Mesenchymal stem cell of the bone marrow (primary cell): ENCODE data around the genes TBR1, GCG and COBLL1.

- CAGE, long polyA plus RNA = no peak
These were observed 631 bp upstream of the RBMS1 start for GRCh38 chr2:160494193-160494682.

DNA sequence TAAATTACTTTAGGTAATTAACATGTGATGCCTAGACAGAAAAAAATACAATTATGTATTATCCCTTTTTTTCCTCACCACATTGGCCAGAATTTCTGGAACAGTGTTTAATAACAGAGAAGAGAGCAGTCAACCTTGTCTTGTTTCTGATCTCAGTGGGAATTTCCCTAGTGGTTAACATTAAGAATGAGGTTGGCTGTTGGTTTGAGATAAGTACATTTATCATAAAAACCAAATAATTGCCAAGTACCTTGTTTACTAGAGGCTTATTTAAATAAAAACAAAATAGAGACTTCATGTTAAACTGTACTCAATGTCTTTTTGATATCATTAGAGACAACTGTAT, 21.2 kb upstream of the TANK start:
- CAGE, long polyA plus RNA = no peak

- CAGE, long polyA plus RNA = no peak
These were observed 62.8 kb upstream of the PSMD14 start for GRCh38 chr2:161245235-161246000.

DNA sequence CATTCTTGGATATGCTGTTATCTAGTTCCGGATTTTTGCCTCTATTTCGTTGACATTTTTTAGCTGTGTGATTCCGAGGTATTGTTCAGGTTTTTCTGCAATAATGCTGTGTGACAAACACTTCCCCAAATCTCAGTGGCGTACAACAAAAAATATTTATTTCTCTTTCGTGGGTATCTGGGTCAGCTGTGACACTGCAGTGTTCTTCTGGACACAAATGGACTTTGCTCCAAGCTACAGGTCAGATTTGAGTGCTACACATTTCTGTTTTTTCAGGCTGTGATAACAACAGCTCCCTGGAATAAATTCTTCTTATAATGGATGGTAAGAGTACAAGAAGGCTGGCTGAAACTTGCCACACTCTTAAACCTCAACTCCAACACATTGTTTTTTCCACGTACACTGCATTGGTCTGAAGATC, 50.9 kb upstream of the PSMD14 start:
- CAGE, long polyA plus RNA = no peak

DNA sequence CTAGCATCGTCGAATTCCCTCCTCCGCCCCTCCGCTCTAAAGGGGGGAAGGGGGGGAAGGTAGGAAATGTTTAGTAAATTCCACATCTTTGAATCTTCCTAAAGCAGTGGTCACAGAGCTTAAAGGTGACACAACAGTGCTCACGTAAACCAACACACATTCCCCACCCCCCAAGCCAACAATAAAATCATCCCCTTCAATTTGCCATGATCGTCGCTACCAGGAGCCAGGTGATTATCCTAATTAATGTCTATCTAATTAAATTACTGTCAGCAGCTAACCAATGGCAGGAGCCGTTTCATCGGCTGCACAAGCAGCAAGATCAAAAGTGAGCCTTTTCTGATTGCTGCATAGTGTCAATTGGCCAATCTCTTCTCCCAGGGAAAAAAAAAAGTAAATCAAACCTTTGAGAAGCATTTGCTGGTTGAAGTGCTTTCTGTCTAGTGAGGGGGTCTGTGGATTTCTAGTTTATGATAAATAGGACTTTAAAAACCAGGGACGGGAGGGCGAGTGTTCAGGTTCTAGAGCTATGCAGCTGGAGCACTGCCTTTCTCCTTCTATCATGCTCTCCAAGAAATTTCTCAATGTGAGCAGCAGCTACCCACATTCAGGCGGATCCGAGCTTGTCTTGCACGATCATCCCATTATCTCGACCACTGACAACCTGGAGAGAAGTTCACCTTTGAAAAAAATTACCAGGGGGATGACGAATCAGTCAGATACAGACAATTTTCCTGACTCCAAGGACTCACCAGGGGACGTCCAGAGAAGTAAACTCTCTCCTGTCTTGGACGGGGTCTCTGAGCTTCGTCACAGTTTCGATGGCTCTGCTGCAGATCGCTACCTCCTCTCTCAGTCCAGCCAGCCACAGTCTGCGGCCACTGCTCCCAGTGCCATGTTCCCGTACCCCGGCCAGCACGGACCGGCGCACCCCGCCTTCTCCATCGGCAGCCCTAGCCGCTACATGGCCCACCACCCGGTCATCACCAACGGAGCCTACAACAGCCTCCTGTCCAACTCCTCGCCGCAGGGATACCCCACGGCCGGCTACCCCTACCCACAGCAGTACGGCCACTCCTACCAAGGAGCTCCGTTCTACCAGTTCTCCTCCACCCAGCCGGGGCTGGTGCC, at the start of gene TBR1:
TSS of gene TBR1 (plus strand) at position 416 of the 1,131 bp plus-strand sequence.
- CAGE, long polyA plus RNA = no peak

- CAGE, long polyA plus RNA = no peak
These were observed 7.0 kb downstream of the TBR1 start for GRCh38 chr2:161423133-161423523.

GRCh38 chr2:162070989-162071393, 3.0 kb downstream of the DPP4 start:
- CAGE, long polyA plus RNA = no peak

GRCh38 chr2:162152042-162152367, at the start of gene GCG:
TSS of gene GCG (minus strand) at chr2:162152247.
- CAGE, long polyA plus RNA = no peak

DNA sequence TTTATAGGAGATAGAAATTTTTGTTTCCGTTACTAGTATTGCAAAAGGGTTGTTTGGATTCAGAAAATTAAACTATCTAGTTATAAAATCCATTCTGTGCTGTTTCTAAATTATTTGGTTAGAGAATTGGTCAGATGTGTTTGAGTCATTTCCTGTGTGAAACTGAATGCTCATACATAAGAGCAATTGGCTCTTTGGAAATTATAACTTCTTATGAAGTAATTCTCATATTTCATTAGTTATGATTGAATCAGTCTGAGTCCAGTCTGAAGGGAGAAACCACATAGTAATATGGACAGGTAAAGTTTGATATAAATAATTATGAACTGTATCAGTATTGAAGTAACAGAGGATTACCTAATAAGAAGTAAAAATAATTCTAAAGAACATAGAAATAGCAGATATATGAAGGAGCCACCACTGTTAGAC, 17.8 kb upstream of the FAP start:
- CAGE, long polyA plus RNA = no peak

DNA sequence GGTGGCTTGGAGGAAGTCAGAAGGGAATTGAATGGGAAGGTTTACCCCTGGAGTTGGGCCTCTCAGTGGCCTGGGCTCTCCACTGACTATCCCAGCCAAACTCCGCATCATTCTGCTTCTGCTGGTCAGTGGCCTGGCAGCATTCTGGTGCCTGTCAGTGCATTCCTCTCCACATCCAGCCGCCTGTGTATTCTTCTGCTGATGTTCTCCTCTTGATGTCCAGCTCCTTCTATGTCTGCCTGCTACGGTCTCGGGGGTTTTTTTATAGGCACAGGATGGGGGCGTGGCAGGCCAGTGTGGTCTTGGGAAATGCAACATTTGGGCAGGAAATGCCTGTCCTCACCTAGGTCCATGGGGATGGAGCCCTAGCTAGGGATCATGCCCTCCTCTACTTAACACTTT, 10.4 kb upstream of the IFIH1 start:
- CAGE, long polyA plus RNA = no peak

DNA sequence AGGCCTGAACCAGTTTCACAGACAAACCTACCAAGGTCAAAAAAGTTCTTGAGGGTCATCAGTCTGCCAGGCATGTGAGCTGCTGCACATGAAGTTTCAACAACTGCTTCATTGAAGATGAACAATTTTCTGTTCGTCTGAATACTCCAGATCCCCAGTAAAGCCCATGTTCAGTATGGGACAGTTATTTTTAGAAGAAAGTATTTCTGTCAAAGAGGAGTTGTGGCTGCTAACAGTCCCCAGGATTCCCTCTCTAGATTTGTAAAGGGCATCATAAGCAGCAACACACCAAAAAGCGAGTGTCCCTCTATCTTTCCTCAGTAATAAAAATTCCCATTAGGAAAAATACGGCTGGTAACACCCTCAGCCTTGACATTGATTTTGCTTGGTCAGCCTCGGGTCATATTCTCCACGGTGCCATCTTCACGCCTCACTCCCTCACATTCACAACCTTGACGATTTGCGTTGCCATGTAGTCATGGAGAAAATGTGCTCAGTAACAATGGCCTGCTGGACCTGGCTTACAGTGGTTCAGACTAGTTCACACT, 151.7 kb downstream of the KCNH7 start:
- CAGE, long polyA plus RNA = no peak

DNA sequence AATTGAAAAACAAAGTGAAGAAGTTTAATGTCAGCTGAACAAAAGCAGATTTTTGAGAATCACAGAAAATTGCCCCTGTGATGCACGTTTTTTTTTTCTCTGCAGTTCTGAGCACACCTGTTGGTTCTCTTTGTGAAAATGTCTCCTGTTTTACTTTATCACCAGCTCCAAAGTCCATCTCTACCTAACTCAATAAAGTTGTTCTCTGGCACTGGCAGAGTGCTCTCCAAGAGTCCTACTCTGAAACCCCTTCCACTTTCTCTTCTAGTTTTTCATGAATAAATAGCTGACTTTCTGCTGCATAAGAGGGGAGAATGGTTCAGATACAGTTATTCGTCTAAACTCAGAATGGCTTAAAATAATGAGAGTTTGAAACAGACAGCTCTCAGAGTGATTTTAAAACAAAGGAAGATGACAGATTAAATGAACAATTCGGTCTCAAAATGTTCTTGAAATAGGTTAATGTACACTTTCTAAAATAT, 126.3 kb downstream of the KCNH7 start:
- CAGE, long polyA plus RNA = no peak

GRCh38 chr2:163693337-163693724, 42.5 kb downstream of the FIGN start:
- CAGE, long polyA plus RNA = no peak

DNA sequence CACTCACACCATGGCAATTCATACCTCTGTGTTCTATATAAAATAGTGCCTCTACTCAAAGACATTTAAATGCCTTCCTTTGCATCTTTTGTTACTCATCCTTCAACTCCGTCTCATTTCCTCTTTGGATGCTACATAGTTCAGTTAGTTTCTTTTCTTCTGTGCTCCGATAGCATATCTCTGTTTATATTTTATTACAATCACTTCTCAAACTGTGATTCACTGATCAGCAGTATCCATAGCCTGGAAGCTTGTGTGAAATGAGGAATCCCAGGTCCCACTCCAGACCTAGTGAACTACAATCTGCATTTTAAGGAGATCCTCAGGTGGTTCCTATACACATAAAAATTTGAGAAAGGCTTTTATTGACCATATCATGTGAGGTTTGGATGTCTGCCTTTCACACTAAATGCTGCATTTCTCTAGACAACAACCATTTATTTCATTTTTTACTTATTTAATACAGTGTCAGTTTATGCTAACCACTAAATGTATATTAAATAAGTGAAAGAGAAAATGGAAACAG, 31.7 kb upstream of the GRB14 start:
- CAGE, long polyA plus RNA = no peak

DNA sequence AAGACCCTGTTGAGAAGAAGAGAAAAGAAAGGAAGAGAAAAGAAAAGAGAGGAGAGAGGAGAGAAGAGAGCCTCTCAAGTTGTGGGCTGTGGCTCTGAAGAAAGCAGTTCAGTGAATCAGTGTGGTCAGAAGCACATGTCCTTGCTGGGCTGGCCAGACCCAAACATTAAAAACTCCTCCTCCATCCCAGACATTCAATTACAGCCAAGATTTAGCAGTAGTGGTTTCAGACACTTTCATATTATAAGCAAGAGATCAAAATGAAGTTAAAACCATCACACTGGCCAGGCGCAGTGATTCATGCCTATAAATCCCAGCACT, 58.3 kb downstream of the COBLL1 start:
- CAGE, long polyA plus RNA = no peak

DNA sequence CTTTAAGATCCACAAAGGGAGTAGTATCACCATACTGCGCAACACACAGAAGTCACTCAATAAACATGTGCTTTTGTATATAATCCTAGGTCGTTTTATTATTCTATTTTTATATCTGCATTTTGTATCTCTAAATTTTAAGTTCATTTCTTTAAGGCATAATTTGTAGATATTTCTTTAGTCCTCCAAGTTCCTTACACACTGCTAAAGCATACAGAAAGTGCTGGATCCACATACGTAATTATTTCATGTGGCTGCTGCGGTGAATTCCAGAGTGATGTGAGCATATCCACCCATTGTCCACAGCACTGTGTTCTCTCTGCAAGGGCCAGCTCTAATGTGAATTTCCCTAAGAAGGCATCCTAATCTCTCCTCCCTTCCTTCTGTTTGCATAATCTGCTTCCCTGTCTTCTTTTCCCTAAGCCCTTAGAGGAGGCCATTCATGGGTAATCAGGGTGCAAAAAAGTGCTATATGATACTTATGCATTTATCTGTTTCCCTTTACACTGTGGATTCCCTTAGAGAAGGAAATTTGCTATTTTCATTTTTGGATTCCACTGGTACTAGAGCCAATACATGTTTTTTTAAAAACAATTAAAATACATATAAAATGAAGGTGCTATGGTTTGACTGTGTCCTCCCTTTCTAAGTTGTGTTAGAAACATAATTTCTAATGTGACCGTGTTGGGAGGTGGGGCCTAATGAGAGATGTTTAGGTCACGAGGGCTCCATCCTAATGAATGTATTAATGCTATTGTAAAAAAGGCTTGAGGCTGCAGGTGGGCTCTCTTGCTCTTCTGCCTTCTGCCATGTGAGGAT, 57.2 kb downstream of the COBLL1 start:
- CAGE, long polyA plus RNA = no peak

DNA sequence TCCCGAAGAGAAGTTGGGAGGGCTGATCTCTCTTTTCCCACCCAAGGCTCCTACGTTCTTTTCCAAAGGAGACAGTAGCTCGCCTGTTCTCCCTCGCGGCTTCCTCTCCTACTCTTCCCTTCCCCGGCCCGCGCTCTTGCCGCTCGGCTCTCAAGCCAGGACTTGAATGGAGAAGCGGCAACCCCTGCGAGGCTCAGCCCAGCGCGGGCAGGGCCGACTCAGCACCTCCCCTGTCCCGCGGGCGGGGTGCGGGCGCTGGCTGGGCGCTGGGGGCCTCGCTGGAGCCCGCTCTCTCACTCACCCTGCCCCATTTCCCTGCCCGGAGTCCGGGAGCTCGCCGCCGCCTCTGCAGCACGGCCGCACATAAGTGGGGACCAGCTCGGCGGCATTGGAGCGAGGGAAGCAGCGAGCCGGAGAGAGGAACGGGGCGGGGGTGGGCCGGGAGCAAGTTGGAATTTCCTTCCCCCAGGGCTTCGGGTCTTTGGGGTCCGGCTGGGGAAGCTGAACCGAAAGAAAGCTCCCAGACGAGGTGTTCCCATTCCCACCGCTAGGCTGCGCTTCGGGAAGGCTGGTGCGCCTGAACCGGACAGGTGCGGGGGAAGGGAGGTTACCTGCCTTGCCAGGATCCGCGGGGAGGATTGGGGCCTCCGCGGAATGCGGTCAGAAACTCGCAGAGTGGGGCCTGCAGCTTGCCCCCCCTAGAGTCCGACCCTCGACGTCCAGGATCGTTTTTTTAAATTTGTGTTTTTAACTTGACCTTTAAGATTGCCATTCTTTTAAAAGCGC, at the start of gene COBLL1:
TSS of gene COBLL1 (minus strand) at position 168 of the 786 bp plus-strand sequence.
- CAGE, long polyA plus RNA = no peak

- CAGE, long polyA plus RNA = no peak
These were observed 106.3 kb upstream of the B3GALT1 start for GRCh38 chr2:167186492-167186862.

GRCh38 chr2:167689055-167690106, 396.6 kb downstream of the B3GALT1 start:
- CAGE, long polyA plus RNA = no peak

GRCh38 chr2:168086815-168087539, 160.4 kb downstream of the STK39 start:
- CAGE, long polyA plus RNA = no peak